AG10803 (cell line): ENCODE data around the gene NACC2.

DNA sequence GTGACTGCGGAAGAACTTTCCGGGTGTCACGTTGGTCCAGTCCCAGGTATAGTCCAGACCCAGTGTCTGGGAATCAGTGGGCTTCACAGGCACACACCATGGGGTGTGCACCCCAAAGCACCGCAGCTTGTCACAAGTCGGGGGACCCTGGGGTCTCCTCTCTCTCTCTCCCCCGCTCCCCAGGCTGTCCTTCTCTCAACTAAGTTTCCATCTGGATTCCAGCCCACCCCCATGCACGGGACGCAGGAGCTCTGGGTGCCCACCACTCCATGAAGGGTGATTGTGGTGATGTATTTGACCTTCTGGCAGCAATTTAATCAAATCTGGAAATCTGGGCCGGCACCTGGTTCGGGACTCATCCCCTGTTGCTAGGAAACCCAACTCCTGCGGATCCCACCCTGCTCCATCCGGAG, 106.0 kb upstream of the PPP1R26 start:
- RRBS, result 7% methylated on average over 4 of the region's 12 CpGs

DNA sequence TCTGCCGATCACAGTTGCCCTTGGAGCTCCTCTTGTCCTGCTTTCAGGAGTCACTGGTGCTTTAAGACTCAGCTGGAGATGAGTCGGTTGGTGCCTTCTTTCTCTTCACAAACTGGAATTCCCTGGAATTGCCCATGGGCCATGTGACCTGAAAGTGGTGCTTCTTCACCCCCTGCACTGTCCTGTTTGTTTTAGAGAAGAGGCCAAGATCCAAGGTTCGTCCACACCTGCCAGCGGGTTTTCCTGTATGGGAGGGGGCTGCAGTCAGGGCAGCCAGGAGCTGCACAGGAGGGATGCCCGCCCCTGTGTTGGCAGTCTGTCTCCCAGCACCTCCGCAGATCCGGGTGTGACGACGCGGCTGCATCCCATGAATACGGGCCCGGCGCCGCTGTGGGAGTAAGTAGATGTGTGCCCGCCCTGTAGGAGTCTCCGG, 8.6 kb downstream of the PIERCE1 start:
- RRBS, result 93% methylated on average over 10 of the region's 16 CpGs

GRCh38 chr9:135504676-135505045, 4.2 kb downstream of the MRPS2 start:
- RRBS, result no CpG with 5 or more reads among the region's 10 CpGs

DNA sequence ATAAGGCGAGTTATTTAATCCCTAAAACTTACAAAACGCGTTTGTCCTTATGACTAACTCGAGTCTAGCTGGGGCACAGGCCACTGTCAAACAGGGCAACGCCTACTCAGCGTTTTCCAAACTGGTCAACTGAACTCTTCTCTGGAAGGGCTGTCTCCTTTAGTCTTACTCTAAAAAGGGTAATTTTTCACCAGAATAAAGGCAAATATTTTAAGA, 1.4 kb downstream of the CAMSAP1 start:
- RRBS, result no CpG with 5 or more reads among the region's 6 CpGs

GRCh38 chr9:135907706-135908651, 633 bp upstream of the CAMSAP1 start:
- RRBS, result 9% methylated on average over 20 of the region's 85 CpGs

GRCh38 chr9:135980951-135981236, 19.7 kb upstream of the UBAC1 start:
- RRBS, result no CpG with 5 or more reads among the region's 9 CpGs

GRCh38 chr9:136007369-136008413, 46.5 kb upstream of the UBAC1 start:
- RRBS, result no CpG with 5 or more reads among the region's 48 CpGs

DNA sequence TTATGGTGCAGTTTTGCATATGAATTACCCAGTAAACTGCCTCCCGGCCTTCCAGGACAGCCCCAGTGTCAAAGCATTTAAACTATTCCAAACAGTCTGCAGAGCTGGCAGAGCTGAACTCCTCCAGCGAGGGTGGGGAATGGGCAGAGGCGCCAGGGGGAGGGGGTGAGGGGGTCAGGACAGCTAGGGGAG, 42.9 kb downstream of the NACC2 start:
- RRBS, result no CpG with 5 or more reads among the region's 3 CpGs

- RRBS, result 20% methylated on average over 5 of the region's 21 CpGs
These were observed 9.4 kb downstream of the NACC2 start for GRCh38 chr9:136085603-136086218.

- RRBS, result 3% methylated on average over 118 of the region's 170 CpGs
These were observed at the start of gene NACC2 for GRCh38 chr9:136094959-136096212. Gene NACC2, minus strand, starts transcription at chr9:136095289.

- RRBS, result 52% methylated on average over 3 of the region's 28 CpGs
These were observed 12.2 kb downstream of the GPSM1 start for GRCh38 chr9:136339424-136340152.

DNA sequence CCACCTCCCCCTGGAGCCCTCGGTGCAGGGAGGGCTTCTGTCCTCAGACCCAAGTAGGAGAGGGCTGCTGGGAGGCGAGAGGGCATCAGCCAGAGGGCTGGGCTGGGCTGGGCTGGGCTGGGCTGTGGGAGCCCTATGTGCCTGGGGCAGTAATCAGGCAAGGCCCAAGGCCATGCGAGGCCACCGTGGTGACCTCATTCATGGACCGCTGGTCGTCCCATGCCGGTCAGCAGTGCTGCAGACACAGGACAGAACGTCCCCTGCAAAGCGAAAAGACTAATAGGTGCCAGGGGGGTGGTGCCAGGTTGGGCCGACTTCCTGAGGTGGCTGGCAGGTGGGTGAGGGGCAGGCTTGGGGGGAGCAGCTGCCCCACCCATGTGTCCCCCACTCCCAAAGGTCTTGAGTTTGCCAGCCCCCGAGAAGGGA, 13.9 kb downstream of the GPSM1 start:
- RRBS, result no CpG with 5 or more reads among the region's 11 CpGs

DNA sequence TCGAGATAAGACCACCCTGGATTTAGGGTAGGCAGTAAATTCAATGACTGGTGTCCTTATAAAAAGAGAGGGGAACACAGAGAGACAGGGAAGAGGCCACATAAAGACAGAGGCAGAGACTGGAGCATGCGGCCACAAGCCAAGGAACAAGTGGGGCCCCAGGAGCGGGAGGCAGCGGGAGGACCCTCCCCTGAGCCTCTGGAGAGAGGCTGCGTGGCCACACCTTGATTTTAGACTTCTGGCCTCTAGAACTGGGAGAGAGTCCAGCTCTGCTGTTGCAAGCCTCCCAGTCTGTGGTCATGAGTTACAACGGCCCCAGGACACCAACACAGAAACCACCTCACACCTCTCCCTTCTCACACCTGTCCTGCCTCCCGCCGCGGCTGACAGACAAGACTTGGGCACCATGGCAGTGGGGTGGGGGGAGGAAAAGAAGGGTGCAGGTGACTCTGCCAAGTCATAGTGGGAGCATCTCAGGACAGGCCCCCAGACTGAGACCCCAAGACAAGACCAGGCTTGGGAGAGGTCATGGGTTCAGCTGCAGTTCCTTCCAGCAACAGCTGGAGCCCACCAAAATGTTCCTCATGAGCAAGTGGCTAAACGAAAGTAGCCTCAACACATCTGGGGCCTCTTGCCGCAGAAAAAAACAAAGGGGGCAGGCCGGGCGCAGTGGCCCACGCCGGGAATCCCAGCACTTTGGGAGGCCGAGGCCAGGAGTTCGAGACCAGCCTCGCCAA, 2.1 kb downstream of the INPP5E start:
- RRBS, result no CpG with 5 or more reads among the region's 18 CpGs

- RRBS, result 97% methylated on average over 5 of the region's 23 CpGs
These were observed 25.8 kb downstream of the NOTCH1 start for GRCh38 chr9:136519947-136520569.

DNA sequence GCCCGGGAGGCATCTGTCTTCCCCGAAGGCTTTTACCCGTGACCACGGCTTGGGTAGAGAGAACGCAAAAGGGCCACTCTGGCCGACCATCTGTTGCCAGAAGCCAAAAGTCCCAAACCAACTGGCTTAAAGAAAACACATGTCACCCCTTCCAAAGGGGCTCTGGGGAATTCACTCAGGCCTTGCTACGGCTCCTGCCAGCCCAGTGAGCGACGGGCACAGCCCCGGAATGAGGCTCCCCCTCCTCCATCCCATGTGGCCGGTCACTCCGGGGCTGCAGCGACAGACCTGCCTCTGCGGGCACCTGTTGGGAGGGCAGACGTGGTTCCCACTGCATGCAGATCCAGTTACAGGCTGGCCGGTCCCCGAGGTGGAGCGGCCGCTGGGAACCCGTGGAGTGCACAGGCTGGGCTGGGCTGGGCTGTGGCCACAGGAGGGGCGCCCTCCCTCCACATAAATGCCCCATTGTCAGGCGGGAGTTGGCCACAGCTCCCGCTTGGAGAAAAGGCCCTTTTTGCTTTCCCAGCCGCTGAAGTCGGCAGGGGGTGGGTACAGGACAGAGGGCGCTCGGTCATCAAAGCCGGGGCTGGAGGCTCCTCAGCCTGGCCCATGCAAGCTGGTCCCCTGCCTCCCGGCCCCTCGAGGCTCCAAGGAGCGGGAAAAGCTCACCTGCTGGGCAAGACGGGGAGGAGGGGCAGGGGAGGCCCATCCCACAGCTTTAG, 19.9 kb downstream of the NOTCH1 start:
- RRBS, result 48% methylated on average over 6 of the region's 32 CpGs

GRCh38 chr9:136532232-136532707, 13.6 kb downstream of the NOTCH1 start:
- RRBS, result no CpG with 5 or more reads among the region's 21 CpGs

GRCh38 chr9:136540089-136540815, 5.6 kb downstream of the NOTCH1 start:
- RRBS, result 85% methylated on average over 3 of the region's 22 CpGs

GRCh38 chr9:136551158-136551777, 5.4 kb upstream of the NOTCH1 start:
- RRBS, result under 1% methylated on average over 5 of the region's 11 CpGs

- RRBS, result 37% methylated on average over 7 of the region's 18 CpGs
These were observed 21.0 kb upstream of the NOTCH1 start for GRCh38 chr9:136566858-136567336.

DNA sequence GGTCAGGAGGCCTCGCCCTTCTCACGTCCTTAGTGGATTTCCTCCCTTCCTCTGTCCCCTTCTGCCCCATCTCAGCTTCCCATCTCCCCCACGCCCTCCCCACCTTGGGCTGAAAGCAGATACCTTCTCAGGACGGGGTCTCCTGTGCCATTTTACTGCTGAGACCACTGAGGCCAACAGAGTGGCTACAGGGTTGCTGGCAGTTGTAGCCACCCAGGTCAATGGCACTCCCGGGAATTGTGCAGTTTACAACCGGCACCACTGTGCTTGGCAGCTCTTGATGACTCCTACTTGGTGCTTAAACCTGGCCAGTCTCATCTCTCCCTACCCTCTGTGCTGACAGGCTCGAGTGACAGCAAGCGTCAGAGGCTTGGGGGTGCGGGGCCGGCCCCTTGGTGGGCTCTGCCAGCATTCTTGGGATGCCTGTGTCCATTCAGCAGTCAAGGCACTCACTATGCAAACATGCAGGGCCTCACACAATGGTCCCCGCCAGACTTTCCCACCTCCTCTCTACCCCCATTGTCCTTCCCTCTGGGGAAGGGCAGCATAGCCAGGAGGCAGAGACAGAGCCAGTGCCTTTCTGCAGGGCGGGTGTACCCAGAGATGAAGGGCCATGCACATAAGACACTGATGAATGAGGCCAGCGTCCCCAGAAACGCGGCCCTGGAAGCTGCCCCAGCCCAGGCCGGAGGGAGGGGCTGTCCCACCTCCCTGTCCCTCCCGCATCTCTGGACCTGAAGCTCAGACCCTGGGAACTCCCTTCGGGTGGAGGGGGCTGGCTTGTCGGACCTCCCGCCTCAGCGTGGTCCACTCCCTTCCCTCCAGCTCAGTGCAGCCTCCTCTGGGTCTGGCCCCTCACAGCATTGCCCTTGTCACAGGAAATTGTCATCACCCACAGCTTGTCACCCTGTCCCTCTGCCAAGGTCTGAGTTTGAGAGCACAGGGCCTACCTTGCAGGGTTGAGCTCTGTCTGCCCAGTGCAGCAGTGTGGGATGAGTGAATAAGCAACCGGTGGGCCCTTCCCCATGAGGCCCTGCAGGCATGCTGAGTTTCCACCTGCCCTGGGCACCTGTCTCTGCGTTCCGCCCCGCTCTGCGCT, 26.3 kb upstream of the NOTCH1 start:
- RRBS, result no CpG with 5 or more reads among the region's 26 CpGs